ENCODE measurements around the genes LBX2, DOK1, HK2 and REG3A.

DNA sequence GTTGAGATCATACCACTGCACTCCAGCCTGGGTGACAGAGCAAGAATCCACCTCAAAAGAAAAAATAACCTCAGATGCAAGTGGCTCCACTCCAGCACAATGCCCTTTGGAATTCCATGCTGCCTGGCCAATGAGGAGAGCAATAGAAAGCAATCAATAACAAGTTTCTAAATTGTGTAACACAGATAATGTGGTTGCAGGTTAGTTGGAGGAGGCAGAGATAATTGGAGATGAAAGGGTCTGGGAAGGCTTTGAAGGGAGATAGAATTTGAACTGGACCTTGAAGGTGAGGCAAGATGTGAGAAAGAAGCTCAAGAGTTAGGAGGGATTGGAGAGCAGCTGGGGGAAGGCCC is 6.1 kb downstream of the TTC31 start:
- PRO-cap: no peak
- CAGE, long polyA plus RNA: no peak

DNA sequence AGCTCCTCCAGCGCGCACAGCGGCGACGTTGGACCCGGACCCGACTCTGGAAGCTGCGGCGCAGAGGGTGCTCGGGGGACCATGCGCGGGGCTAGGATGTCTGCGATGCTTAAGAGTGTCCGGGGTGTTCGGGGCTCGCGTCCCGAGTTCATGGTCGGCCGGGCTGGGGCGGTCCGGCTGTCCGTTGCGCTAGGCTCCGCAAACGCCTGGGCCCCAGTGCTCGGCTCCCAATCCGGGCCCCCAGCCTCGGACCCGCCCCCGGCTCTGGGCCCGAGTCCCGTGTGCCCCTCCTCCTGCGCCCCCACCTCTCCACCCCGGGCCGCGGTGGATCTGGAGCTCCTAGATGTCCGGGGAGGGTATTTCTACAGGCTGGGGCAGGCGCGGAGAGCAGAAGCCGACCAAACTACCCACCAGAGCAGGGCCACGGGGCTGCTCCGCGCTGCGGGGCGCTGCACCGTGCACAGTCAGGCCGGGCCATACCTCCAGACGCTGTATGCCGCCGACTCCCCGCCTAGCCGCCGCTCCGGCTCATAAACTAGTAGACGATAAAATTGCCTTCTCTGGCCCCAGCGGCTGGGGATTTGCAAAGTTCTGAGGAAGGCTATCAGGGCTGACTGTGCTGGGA is at the start of gene LBX2:
Gene LBX2, minus strand, starts transcription at position 218 of the 625 bp plus-strand sequence.
- PRO-cap: no peak
- CAGE, long polyA plus RNA: no peak

- PRO-cap: no peak
- CAGE, long polyA plus RNA: no peak
These were observed 4.3 kb downstream of the HTRA2 start for GRCh38 chr2:74533583-74534911.

- PRO-cap: bidirectional peak, plus-strand start at chr2:74554738, minus-strand start at chr2:74554408
- CAGE, long polyA plus RNA: start-site peak on the plus strand at chr2:74554715-74554755, 329 and 722 reads in 2 replicates
These were observed at the start of gene DOK1 for GRCh38 chr2:74553868-74554930. DOK1 (plus strand) TSS chr2:74554720.

- PRO-cap: unidirectional peak, minus-strand start at chr2:74555102
- CAGE, long polyA plus RNA: no peak
These were observed 745 bp downstream of the DOK1 start for GRCh38 chr2:74554931-74555998.

DNA sequence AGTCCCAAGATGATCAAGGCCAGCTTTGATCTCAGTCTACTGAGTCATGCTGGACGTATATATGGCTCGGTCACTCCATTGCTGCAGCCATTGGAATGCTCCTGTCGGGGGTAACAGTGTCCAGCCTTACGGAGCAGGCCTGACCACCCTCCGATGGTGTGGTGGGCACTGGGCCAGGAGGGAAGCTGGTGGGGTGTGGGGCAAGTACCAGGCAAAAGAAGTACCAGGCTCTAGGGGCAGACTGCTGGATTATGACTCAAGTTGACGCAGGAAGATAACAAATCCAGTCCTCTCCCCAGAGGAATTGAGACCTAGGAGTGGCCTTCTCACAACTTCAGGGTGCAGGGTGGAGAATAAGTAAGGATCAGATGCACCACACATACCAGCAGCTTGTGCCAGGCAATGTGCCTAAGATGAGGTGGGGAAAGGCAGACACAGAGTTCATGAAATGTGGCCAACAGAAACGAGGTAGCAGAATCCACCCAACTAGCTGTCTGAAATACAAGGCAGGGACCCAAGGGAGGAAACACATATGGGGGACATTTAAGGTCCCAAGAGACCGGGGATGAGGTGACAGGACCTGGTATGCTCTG is 37.9 kb downstream of the SEMA4F start:
- PRO-cap: no peak
- CAGE, long polyA plus RNA: no peak

DNA sequence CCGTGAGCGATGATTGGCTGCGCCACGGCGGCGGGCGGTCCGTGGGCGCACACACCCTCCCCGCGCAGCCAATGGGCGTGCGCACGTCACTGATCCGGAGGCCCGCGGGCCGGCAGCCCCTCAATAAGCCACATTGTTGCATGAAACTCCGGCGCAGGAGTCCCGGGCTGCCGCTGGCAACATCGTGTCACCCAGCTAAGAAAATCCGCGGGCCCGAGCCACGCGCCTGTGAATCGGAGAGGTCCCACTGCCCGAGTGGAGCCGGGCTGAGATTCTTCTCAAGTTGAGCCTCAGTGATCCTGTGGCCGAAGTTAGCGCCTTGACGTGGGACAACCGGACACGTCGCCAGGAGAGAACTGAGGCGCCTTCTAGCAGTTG is at the start of gene HK2:
Gene HK2, plus strand, starts transcription at position 131 of the 378 bp plus-strand sequence.
- PRO-cap: bidirectional peak, plus-strand start at position 131 of the sequence, minus-strand start outside the sequence; unidirectional peak, plus-strand start at position 198 of the sequence
- CAGE, long polyA plus RNA: no peak

GRCh38 chr2:74891111-74892127 is 57.5 kb downstream of the HK2 start:
- PRO-cap: no peak
- CAGE, long polyA plus RNA: no peak

GRCh38 chr2:75416456-75417355 is 144.0 kb downstream of the EVA1A start:
- PRO-cap: bidirectional peak, plus-strand start at chr2:75417157, minus-strand start at chr2:75417022
- CAGE, long polyA plus RNA: no peak

DNA sequence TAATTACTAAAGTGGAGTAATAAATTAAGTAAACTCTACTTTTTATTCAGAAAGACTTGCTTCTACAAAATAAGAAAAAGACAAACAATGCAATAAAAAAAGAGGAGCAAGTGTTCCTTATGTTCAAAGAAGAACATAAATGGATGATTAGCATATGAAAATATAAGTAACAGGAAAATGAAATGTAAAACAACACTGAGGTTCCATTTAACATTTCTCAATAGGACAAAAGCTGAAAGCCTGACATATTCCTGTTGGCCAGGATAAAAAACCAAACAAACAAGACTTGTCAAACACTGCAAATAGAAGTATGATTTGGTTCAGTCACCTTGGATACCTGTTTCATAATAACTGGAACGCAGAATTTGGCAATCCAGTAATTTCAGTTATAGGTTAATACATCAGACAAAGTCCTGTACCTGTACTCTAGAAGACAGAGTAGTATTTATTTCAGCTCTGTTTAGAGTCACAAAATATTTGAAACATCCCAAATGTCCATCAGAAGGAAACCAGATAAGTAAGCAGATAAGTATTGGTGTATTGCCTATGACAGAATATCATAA is 16.5 kb upstream of the EVA1A start:
- PRO-cap: no peak
- CAGE, long polyA plus RNA: no peak

- PRO-cap: no peak
- CAGE, long polyA plus RNA: no peak
These were observed 37.7 kb upstream of the MRPL19 start for GRCh38 chr2:75608791-75609372.

- PRO-cap: no peak
- CAGE, long polyA plus RNA: no peak
These were observed 30.2 kb downstream of the GCFC2 start for GRCh38 chr2:75680365-75681103.

DNA sequence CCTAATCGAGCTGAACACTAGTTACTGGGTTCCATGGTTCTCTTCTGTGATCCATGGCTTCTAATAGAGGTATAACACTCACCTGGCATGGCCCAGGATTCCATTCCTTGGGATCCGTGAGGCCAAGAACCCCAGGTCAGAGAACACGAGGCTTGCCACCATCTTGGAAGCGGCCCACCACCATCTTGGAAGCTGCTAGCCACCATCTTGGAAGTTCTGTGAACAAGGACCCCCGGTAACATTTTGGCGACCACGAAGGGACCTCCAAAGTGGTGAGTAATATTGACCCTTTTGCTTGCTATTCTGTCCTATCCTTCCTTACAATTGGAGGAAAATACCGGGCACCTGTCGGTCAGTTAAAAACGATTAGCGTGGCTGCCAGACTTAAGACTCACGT is 161.5 kb upstream of the GCFC2 start:
- PRO-cap: no peak
- CAGE, long polyA plus RNA: no peak

GRCh38 chr2:78992828-78993176 is 32.7 kb upstream of the REG3G start:
- PRO-cap: no peak
- CAGE, long polyA plus RNA: no peak

DNA sequence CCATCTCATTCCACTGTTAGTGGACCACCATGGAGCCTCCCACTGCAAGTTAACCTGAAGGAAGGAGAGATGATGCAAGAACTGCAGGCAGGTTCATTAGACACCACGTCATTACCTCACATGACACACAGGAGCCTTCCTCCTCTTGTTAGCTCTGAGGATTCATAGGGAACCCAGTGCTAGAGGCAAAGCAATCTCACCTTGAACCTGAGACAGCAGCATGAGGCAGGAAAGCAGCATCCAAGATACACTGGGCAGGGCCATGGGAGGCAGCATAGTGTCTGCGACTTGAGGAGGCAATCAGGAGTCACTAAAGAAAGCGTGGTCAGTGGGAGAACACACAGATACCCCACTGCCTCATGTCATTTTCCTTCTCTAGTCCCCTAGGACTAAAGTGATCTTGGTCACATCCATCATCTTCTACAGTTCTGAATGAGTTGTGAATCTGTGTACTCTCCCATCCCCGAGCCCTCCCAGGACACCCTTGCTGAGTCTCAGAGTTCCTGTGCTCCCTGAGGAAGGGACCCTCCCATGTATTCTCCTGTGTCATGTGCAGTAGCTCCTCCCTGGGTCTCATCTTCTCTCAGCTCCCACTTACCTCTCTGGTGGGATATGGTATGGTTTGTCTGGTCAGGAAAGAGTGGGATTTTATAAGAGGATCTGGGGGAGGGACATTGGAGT is at the start of gene REG3A:
Gene REG3A, minus strand, starts transcription at position 624 of the 681 bp plus-strand sequence.
- PRO-cap: no peak
- CAGE, long polyA plus RNA: no peak

DNA sequence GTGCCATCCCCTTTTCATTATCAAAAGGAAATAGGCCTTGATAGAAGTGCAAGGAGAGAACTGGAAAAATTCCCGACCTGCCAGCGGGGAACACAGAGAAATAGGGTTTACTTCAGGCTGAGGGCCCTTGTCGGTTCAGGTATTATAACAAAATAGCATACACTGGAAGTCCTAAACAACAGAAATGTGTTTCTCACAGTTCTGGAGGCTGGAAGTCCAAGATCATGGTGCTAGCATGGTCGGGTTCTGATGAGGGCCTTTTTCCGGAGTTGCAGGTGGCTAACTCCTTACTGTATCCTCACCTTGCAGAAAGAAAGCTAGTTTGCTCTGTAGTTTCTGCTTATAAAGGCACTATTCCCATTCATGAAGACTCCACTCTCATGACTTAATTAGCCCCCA is 215.7 kb upstream of the LRRTM1 start:
- PRO-cap: no peak
- CAGE, long polyA plus RNA: no peak

GRCh38 chr2:81304452-81304788 is 999.9 kb upstream of the LRRTM1 start:
- PRO-cap: no peak
- CAGE, long polyA plus RNA: no peak

DNA sequence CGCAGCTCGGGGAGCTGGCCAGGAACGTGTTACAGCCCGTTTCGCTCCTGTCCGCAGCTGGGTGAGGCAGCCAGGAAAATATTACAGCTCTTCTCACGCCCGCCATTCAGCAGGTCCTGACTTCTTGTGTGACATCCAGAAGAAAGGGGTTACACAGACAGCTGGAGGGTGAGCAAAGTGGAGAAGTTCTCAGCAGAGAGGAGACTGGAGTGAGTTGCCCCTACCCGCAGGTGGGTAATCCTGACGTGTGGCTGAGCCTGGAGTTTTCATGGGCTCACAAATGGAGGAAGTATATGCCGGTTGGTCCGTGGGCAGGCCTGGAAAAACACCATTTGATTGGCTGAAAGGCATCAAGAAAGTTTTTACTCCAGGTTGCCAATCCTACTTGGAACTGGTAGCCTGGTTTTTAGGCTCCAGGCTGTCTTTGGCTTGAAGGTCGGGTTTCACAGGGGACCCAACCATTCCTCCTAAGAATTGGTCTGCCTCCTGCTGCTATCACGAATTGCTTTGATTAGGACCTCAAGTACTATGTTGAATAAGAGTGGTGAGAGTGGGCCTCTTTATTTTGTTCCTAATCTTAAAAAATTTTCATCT is 1177.4 kb upstream of the LRRTM1 start:
- PRO-cap: no peak
- CAGE, long polyA plus RNA: no peak

DNA sequence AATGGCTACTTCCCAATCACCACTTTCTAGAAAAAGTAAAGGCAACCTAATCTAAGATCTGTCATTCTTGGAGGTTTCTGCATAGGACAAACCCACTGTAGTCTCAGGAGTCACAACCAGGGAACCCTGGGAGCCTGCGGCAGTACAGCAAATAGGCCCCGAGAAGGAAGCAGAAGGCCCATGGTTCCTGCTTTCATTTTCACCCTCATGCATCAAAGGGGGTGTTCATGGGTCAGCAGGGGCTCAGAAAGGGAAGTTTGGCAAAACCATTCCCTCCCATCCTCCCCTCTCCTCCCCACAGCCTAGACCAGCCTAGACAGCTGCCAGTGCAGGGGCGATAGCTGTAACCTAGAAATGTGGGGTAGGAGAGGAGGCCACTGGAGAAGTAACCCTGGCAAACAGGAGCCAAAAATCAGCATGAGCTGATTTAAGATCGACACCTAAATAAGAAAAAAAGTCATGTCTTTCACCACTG is 48.0 kb downstream of the TRABD2A start:
- PRO-cap: no peak
- CAGE, long polyA plus RNA: no peak

- PRO-cap: no peak
- CAGE, long polyA plus RNA: no peak
These were observed 1.2 kb downstream of the TRABD2A start for GRCh38 chr2:84879412-84880309.

All from B cell (primary cell).